Osteocyte (in vitro differentiated cells): Measurements from ENCODE around the genes PLA2G4F and CAPN3.

DNA sequence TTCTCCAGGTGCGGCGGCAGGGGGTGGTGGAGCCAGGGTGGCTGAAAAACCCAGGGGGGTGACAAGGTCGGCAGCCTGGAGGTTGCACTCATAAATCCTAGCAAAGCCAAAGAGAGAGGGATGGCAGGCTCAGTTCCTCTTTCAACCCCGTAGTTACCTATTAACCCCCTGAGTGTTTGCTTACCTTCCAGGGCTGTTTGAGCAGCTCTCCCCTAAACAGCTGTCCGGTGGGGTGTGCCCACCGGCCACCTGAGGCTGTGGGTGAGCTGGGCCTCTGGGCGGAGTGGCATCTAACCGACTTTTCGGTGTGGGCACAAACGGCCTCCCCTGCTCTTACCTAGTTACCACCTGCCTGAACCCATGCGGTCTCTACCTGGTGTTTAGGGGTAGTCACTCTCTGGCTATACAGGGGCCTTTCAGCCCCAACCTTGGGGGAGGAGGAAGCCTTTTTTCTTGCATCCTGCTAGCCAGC, 3.5 kb downstream of the DLL4 start:
- PRO-cap = no peak

- PRO-cap = no peak
Observed at GRCh38 chr15:40933115-40933441, 3.9 kb downstream of the DLL4 start.

DNA sequence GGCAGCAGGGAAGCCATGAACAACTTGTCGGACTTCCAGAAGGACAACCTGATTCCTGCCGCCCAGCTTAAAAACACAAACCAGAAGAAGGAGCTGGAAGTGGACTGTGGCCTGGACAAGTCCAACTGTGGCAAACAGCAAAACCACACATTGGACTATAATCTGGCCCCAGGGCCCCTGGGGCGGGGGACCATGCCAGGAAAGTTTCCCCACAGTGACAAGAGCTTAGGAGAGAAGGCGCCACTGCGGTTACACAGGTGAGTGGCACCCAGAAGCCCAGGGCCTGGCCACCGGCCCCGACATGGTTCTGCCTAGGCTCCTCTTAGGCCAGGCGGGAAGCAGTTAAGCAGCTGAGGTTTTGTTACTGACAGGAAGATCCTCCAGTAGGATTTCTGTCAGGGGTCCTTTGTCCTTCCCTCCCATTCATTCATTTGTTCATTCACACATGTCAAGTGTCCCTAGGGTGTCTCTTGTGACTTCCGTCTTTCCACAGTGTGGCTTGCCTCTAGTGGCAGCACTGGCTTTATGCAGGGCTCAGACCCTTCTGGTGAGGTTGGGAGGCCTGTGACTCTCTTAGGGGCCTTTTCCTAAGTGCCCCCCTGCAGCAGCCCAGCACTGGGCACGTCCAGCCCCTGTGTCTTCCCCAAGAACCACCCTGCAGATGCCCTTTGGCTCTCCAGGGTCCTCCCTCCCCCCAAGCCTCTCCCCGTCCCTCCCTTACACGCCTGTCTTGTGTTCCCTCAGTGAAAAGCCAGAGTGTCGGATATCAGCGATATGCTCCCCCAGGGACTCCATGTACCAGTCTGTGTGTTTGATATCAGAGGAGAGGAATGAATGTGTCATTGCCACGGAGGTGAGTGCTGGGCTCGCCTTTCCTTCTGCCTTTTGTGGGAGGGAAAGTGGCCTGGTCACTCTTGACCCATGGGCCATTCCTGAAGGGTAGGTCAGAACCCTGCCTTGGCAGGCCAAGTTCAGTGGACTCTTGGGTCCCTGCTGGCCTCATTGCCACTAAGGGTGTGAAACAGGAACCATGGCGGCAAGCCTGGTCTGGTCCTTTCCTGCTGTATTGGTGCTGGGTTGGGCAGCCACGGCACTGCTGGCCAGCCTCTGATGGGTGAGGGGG, 7.9 kb downstream of the DLL4 start:
- PRO-cap = no peak

- PRO-cap = no peak
Observed at GRCh38 chr15:41001431-41001889, 48.2 kb downstream of the CHAC1 start.

DNA sequence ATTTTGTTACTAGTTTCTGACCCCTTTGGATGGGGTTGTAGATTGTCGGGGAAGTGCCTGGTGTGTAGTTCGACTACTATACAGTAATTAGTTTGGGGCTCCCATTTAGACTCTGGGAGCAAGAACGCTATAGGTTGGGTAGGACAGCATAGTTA, 550 bp upstream of the INO80 start:
- PRO-cap = no peak

- PRO-cap = no peak
Observed at GRCh38 chr15:41116908-41117211, 780 bp upstream of the INO80 start.

DNA sequence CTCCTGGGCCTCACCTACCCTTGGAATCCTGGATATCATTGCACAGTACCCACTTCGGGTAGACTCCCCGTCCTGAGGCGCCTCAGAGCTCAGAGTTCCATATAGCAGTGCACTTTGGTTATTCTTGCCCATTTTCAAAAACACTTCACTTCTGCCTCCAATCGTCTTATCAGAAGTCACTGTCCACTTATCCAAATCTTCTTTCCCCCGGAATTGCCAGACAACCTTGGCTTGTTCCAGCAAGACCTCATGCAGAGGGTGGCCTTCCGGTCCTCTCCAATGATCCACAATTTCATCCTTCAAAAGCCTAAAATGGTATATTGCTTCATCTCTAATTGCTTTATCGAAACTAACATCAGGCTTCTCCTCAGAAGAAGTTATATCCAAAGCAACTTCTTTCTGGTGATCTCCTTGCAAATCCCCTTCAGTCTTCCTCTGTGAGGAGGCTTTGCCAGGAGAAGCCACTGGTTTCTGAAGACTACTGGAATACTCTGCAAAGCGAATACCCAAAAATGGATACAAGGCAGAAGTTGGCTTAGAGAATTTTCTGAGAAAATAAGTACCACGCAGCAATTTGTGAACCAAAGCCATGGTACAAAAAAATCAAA, 5.7 kb downstream of the NDUFAF1 start:
- PRO-cap = no peak

GRCh38 chr15:41417888-41418360, 1.0 kb downstream of the RTF1 start:
- PRO-cap = no peak

DNA sequence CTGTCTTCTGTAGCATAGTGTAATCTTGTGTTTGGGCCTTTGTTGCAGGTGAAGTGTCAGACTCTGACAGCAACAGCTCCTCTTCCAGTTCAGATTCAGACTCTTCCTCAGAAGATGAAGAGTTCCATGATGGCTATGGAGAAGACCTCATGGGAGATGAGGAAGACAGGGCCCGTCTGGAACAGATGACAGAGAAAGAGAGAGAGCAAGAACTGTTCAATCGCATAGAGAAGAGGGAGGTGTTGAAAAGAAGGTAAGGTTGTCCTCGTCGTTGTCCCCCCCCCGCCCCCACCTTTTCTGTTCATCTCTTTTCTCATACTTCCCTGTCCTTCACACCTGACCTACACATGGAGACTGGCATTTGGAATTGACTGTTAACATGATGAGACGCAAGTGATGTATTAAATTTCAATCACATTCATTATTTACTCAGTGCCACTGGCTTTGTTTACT, 36.0 kb upstream of the ITPKA start:
- PRO-cap = no peak

- PRO-cap = no peak
Observed at GRCh38 chr15:41554808-41555007, 4.3 kb upstream of the TYRO3 start.

- PRO-cap = no peak
Observed at GRCh38 chr15:41862710-41863379, 24.2 kb downstream of the PLA2G4B start.

DNA sequence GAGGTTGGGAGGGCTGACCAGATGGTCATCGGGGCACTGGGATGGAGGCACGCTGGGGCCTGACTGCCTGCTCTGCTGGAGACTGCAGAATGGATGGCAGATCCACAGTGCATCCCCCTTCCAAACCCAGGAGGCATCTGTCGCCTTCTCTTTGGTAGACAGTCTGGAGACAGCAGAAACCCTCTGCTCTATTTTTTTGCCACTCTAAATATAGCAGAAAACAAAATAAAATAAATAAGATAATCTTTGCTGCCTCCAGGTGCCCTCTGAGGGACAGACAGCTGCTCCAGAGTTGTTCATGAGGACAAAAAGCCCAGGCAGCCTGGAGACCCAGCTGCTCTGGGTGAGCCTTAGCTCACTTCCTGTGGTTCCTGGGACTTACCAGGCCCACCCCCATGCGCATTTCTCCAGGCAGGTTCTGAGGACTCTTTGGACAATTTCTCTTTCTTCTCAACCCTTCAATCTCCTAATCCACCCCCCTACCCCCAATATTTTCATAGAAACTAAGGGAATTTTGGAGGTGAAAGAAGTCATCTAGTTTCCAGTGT, 6.2 kb upstream of the SPTBN5 start:
- PRO-cap = no peak

DNA sequence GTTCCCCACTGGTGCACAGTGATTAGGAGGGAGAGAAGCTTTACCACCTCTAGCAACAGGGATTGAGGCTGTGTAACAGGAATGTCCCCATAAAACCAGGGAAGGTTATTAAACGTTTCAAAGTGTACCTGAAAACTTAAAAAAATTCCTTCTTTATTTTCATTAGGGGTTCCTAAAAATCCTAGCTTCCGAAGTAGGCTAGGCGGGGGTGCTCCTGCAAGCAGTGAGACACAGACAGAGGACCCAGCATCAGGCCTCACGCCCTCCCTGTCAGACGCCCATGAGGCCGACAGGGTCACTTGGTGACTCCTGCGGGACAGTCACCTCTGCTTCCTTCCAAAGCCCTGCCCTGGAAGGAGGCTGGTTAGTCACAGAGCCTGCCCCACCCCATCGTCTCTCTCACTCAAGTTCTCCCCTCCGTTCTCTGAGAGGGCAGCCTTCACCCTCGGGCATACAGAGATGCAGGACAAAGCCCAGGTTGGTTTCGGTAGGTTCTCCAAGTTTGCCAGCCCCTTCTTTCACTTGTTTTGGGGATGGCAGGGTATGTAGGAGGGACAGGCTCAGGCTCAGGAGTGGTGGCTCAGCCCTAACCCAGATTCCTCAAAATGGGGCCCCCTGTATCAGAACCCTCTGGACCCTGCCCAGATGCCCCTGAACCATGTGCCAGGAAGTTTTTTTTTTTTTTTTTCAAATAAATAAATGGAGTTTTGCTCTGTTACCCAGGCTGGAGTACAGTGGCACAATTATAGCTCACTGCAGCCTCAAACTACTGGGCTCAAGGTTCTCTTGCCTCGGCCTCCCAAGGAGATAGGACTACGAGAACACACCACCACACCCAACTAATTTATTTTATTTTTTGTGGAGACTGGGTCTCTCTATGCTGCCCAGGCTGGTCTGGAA, 38.5 kb downstream of the EHD4 start:
- PRO-cap = no peak

GRCh38 chr15:41940383-41940946, 31.9 kb downstream of the EHD4 start:
- PRO-cap = no peak

DNA sequence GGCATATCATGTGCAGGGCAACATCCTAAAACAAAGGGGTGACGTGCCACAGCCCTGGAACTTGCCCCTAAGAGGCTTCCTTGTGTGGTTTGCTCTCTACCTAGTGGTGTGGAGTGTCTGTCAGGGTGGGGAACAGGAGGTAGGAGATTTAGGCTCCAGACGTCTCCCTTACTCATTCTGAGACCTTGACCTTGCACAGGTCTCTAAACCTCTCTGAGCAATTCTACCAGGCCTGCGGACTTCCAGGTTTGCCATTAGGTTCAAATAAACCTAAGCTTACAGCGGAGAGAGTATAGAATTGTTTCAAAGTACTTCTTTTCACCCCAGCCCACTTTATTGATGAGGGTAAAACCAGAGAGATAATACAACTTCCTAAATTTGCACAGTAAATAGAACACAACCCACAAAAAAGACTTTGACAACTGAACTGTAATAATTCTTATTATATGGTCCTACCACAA, 25.1 kb downstream of the EHD4 start:
- PRO-cap = no peak

DNA sequence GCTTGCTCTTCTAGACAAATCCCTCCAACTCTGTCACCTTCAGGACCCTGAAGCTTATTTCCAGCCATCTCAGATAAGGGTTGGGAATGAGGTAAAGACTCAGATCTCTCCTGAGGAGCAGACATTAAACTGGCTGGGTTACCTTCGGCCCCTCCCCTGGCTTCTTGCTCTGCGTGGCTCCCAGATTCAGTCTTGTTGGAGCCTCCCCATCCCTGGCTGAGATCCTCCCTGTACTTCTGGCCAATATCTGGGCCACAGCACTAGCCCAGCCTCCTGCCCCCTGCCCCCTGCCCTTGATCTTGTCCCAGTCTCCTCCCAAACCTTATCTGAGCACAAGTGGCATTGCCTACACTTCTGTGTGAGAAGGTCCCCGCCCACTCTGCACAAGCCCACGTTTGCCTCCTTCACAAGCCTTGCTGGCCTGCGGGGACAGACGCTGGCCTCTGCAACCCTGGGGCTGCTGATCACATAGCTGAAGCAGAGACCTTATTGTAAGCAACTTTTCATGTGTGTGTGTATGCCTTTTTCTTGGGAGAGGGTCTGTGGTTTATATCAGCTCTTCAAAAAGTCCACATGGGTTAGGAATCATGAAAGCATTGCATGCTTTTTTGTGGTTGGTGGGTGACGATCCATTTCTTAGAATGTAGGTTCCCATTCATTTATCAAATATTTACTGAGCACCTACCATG, 16.8 kb downstream of the PLA2G4F start:
- PRO-cap = no peak

DNA sequence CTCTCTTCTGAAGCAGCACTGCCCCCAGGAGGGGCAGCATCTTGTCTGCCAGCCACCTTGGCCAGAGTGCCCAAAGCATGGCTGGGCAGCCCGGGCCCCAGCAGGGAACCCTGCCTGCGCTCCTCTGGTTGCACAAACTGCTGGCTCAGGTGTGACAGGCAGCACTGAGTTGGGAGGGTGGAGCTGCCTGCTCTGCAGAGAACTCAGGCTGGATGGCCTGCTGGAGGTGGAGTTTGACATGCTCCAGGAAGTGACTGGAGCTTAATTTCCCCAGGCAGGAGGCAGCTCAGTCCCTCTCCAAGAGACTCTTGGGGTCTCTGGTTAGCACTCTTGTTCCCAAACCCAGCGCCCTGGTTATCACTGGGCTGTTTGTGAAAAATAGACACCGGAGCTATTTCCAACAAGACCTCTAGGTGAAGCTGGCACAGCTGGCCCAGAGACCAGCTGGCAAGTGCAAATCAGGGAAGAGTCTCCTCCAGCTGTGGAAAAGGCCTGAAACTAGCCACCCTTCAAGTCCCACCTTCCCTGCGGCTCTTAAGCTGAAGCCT, at the start of gene PLA2G4F:
TSS of gene PLA2G4F (minus strand) at position 166 of the 548 bp plus-strand sequence.
- PRO-cap = no peak

- PRO-cap = no peak
Observed at GRCh38 chr15:42275995-42276443, 2.8 kb upstream of the TMEM87A start.

DNA sequence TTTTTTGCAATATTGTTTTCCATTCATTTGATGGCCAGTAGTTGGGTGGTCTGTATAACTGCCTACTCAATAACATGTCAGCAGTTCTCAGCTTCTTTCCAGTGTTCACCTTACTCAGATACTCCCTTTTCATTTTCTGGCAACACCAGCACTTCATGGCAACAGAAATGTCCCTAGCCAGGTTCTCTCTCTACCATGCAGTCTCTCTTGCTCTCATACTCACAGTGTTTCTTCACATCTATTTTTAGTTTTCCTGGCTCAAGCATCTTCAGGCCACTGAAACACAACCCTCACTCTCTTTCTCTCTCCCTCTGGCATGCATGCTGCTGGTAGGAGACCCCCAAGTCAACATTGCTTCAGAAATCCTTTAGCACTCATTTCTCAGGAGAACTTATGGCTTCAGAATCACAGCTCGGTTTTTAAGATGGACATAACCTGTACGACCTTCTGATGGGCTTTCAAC, at the start of gene CAPN3:
TSS of gene CAPN3 (plus strand) at position 293 of the 463 bp plus-strand sequence.
- PRO-cap = no peak

GRCh38 chr15:42360499-42360989, 1.2 kb downstream of the CAPN3 start:
- PRO-cap = no peak